Mesangial cell (primary cell): ENCODE data around the gene YAF2.

GRCh38 chr12:32627562-32628341 is 51.3 kb upstream of the DNM1L start:
- RAMPAGE, long total RNA = no peak

DNA sequence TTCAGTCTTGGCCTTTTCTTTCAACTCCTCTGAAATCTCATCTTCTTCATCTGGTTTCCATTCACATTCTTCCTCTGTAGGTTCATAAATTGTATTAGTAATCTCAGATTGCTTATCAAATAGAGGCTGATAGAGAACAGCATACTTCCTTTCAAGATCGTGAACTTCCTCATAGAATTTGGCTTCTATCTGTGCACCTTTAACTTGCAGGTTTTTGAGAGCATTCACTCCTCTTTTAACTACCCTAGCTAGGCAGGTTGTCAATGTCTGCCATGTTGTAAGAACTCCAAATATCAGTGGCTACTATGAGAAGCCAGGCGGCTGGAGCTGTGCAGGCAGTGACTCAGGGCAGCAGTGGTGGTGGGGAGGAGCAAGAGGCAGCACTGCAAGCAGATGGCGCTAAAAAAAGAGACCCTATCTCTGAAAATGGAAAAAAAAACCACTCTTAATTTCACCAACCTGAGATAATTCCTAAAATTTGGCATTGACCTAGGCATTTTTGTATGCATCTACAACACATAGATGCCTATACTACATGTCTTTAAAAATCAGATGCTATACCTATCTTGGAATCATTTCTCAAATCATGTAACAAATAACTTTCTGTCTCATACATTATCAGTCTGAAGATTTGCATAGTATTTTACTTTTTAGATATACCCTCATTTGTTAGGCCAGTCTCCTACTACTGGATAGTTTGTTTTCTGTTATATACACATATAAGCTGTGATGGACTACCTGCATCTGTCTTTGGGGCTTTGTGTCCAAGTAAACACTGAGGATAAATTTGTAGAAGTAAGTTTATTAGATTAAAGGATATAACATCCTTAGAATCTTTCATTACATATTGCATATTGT is 28.4 kb downstream of the YARS2 start:
- RAMPAGE, long total RNA = no peak

DNA sequence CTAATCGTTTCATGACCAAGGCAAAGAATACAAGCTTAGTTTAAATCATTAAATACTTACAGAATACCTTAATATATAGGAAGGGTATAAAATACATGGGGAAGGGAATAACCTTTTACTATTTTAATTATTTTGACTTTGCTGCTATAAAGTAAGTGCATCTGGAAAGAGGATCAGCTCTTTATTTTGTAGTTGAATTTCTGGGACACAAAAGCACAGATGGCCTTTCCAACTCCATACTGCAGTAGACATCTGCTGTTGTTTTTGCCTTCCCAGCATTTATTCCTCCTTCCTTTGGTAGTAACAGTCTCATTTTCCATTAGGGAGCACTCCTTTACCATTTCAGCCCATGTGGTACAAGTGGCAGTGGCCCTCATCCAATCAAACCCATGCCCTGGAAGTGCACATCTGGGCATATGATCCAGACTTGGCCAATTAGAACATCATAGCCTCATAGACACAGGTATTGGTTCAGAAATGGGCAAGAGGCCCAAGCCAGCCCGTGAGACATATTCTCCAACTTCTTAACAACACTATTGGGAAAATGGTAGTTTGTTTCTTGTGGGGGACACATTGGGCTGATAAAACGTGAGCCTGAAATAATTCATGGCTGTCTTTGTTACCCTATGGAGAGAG is 64.7 kb upstream of the YARS2 start:
- RAMPAGE, long total RNA = no peak

DNA sequence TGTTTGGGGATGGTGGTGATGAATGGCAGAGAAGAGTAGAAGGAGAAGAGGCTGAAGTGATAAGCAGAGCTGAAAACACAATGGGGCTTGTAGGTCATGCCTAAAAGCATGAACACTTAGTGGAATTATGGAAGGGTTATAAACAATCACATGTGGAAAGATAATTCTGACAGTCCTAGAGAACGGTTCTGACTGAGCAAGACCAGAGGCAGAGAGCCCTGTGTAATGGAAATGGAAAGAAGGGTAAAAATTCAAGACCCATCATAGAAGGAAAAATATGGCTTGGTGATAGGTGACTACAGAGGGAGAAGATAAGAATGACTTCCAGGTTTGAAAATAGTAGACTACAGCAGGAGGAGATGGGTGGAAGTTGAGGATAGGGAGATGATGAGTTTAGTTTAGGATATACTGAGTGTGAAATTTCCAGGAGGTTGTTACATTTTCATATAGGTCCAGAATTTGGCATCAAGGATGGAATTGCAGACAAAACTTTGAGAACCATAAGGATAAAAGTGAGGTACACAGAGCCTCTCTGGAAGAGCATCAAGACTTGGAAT is 21.1 kb downstream of the PKP2 start:
- RAMPAGE, long total RNA = no peak

GRCh38 chr12:33520990-33521438 is 81.4 kb upstream of the SYT10 start:
- RAMPAGE, long total RNA = no peak

- RAMPAGE, long total RNA = no peak
Observed at GRCh38 chr12:34348711-34349196, 326.5 kb downstream of the ALG10 start.

DNA sequence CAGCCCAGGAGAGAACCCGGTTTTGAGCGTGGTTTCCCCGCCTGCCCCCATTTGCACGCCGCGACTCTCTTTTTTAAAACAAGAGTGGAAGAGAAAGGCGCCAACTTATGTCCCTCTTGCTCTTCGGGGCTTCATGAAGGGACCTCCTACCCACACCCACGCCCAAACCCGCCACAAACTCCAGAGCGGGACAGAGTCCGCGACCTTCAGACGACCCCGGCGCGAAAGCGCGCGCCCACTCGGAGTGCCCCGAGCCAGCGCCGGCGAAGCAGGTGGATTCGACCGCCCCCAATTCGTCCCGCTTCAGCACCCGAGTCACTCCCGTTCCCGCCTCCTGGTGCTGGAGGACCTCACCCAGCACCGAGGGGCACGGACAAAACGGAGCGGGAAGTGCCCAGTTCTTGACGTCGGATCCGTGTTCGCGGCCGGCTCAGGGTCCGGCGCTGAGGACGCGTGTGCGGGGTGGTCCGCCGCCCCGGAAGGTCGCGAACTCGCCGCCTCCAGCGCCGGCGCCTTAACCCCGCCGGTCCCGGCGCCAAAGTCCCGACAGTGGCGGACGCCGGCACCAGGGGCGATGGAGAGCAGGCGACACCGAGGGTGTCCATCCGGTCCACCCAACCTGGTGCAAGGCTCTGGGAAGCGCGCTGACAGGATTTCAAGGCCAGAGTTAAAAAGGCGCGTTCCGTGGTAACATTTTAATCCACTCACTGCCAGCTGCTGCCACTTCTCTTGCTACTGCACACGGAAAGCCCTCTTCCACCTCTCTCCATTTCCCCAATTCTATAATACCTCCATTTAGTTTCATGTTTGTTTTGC is 239.8 kb upstream of the CPNE8 start:
- RAMPAGE, long total RNA = no peak

GRCh38 chr12:39341286-39341646 is 101.7 kb downstream of the KIF21A start:
- RAMPAGE, long total RNA = no peak

DNA sequence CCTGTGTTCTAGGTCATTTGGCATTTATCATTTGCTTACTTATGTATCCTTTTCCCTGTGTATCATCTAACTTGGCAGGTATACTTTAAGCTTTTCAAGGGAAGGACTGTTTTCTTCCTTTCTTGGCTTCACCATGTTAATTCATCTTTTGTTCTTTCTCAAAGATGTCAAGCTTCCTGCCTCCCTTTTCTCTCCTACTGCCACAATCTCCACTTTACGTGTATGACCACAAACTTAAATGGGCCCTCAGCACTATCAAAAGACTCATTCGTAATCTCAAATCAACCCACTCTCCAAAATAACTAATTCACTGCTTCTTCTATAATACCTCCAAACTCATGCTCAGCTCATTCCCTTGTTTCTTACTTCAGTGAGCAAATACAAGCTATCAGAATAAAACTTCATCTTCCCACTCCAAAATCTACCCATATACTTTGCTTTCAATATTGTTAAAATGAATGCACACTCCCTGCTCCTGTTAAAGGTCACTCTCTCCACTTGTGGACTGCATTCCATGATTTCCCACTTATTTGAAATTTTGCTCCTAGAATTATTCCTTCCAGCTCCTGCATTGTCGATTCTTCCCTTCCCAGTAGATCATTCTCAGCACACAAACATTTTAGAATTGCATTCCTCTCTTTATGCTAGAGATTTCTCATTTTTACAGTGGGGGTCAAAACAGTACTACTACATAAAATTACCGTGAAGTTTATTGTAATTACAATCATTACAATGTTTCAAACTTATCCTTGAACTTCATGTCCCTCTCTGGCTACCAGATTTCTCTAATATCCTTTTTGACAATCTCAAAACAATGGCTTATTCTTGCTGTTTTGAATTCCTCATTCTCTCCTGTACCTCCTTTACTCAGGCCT is 36.1 kb downstream of the KIF21A start:
- RAMPAGE, long total RNA = no peak

DNA sequence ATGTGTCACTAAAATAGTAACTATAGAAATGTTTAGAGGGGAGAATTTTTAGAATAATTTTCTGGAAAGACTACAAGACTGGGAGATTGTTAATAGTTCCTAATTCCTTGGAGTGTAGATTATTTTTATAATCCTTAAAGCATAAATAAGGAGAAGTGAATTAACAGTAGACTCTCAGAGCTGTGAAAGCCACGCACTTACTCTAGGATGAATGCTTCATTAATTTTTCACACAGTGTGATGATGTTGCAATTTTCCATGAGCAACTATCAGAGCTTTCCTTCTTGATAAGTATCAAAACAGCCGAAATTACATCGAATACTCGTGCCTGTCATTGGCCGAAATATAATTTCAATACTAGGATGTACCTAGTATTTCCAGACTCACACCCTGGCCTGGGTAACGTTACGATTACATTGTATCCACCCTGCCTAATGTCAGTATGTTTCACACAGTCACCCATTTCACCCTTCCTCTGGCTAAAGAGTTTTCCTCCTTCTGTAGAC is 1.1 kb downstream of the KIF21A start:
- RAMPAGE, long total RNA = no peak

DNA sequence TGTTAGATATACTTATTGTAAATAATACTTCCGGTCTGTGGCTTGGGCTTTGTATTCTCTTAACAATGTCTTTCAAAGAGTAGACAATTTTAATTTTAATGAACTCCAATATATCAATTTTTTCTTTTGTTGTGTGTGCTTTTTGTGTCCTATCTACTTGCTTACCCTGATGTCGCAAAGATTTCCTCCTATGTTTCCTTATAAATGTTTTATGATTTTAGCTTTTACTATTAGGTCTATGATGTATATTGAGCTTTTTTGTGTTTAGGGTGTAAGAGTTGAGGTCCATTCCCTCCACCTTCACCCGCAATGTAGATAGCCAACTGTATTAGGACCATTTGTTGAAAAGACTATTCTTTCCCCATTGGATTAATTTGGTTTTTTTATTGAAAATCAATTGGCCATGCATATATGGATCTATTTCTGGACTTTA is 182.9 kb downstream of the C12orf40 start:
- RAMPAGE, long total RNA = no peak

DNA sequence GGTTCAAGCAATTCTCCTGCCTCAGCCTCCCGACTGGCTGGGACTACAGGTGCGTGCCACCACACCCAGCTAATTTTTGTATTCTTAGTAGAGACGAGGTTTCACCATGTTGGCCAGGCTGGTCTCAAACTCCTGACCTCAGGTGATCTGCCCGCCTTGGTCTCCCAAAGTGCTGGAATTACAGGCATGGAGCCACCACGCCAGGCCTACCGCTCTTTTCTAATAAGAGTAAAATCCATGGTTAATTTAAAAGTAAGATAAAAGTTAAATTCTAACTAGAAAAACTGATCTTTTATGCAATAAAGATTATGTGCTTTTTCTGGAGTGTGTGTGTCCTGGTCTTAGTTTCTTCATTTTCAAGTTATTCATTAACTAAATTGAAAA is 212.5 kb downstream of the SLC2A13 start:
- RAMPAGE, long total RNA = no peak

DNA sequence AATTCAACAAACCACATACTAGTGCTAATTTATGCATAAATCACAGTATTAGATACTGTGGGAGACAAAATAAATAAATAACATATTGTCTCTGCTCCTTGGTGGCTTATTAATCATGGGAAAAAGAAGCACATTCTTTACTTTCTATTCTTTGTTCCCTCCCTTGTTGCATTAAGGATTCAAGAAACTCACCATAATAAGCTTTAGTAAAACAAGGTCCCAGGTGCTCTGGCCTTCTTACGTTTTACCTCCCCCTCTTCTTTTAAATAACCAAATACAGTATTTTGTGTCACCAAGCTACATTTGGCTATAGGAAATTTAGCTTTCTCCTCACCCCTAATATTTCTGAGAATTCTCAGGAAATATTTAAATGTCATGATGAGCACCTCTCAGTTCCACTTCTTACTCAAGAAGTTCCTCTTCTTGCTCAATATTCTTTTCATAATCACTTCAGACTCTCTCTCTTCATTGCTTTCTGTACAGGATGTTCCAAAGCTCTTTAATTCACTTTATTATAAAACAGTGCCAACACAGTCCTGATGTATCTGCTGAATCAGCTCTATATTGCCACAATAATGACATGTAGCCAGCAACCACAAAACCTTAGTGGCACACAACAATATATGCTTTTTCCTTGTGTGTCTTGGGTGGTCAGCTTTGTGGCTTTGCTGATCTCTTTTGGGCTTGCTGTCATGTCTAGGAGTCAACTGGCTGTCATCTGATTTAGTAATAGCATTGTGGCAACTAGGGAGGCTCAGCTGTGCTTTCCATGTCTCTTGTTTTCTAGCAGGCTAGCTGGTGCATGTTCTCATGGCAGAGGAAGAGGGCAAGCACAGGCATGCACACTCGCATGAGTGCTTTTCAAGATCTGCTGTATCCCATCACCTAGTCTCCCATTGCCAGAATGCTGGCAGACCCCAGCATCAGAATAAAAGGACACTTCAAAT is 52.6 kb upstream of the SLC2A13 start:
- RAMPAGE, long total RNA = no peak

- RAMPAGE, long total RNA = no peak
Observed at GRCh38 chr12:40223974-40224368, 826 bp upstream of the LRRK2 start.

DNA sequence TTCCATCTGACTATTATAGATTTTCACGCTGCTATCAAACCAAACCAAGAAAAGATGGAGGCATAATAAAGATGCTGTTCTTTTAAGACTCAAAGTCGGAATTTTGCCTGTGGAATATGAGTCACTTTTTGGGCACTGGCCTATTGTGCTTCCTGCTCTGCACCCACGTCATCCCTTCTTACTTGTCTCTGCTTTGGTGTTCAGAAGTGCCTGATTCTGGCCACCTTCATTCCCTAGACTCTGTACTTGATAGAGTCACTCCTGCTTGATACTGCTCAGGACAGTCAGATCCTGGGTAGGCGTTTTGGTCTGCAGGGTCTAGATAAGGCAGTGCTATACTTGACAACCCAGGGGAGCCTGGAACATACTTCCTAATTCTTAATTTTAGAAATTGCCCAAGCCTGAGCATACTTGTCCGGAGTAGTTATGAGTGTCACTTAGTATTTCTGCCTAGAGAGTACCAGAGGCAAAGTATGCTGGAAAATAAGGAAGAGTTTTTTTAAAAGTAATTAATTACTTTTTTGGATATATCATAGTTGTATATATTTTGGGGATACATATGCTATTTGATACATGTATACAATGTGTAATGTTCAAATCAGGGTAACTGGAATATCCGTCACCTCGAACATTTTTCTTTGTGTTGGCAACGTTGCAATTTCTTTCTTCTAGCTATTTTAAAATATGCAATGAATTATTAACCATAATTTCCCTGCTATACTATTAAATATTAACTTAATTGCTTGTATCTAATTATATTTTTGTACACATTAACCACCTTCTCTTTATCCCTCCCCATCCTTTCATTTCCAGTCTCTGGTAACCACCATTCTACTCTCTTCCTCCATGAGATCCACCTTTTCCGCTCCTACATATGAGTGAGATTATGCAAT is 2.1 kb downstream of the LRRK2 start:
- RAMPAGE, long total RNA = no peak

GRCh38 chr12:40827722-40828121 is 135.5 kb downstream of the CNTN1 start:
- RAMPAGE, long total RNA = no peak

GRCh38 chr12:42084282-42084986 is 60.2 kb downstream of the GXYLT1 start:
- RAMPAGE, long total RNA = no peak

DNA sequence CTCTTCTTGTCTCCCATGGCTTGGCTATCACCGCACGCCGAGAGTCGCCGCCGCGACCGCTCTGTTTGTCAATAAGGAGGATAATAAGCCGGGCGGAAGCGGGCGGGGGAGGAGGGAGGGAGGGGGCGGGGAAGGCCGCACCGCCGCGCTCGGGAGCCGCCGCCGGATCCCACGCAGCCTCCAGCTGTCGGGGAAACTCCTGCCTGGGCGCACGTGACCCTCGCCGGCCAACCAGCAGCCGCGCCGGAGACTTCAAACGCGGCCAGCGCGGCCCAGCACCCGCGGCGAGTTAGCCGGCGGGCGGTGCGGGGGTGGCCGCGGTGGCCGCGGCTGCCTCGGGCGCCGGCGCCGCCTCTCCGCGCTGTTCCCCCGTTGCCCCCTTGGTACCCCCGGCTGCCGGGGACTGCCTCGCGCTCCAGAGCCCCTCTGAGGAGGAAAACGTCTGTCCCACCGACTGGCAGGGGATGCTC is at the start of gene YAF2:
Gene YAF2, minus strand, starts transcription at position 85 of the 470 bp plus-strand sequence.
- RAMPAGE, long total RNA = start-site peak on the minus strand centred at position 84 of the sequence, 65 bp wide, 313 reads

DNA sequence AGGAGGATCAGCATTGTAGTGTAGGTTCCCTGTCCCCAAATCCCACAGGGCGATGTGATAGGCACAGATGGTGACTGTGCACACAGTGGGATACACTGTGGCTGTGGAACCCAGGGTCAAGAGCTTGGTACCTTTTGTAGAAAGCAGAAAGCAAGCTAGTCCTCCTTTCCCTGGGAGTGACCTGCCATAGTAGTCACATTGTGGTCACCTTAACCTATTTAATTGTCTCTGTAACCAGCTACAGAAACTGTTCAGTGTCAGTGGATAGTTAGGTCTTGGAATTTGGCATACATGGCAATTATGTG is 30.3 kb downstream of the PPHLN1 start:
- RAMPAGE, long total RNA = no peak

DNA sequence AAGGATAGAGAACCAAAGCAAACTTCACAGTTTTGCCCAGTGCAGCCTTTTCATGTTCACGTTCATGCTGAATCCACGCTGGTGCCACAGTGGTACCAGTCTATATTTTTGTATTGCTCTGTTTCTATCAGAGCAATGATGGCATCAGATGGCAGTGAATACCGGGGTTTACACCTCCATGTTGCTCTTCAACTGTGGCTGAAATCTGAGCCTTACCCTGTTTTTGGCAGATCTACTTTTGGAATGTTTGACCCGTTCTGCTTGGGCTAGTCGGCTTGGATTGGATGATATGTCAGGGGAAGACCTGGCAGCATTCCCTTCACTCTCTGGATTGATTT is 144.9 kb upstream of the PRICKLE1 start:
- RAMPAGE, long total RNA = no peak